M059J (cell line): ENCODE data around the gene SMIM15.

GRCh38 chr5:57031928-57032705 is 80.2 kb upstream of the MIER3 start:
- RAMPAGE, long total RNA, result no peak

- RAMPAGE, long total RNA, result no peak
These were observed 905 bp downstream of the GPBP1 start for GRCh38 chr5:57174777-57175150.

DNA sequence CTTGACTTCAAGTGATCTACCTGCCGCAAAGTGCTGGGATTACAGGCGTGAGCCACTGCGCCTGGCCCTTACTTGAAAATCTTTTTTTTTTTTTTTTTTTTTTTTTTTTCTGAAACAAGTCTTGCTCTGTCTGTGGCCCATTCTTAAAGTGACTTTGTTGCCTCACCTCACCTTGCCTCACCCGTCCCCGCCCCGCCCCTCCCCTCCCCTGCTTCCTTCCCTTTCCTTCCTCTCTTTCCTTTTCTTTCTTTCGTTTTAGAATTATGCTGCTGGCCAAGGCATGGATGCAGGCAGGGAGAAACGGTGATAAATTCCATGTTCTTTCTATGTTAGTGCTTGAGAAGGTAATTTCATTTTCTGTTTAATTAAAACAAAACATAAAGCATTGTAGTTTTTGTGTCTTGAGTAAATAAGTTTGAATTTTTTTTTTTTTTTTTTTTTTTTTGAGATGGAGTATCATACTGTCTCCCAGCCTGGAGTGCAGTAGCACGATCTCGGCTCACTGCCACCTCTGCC is 26.1 kb downstream of the GPBP1 start:
- RAMPAGE, long total RNA, result no peak

DNA sequence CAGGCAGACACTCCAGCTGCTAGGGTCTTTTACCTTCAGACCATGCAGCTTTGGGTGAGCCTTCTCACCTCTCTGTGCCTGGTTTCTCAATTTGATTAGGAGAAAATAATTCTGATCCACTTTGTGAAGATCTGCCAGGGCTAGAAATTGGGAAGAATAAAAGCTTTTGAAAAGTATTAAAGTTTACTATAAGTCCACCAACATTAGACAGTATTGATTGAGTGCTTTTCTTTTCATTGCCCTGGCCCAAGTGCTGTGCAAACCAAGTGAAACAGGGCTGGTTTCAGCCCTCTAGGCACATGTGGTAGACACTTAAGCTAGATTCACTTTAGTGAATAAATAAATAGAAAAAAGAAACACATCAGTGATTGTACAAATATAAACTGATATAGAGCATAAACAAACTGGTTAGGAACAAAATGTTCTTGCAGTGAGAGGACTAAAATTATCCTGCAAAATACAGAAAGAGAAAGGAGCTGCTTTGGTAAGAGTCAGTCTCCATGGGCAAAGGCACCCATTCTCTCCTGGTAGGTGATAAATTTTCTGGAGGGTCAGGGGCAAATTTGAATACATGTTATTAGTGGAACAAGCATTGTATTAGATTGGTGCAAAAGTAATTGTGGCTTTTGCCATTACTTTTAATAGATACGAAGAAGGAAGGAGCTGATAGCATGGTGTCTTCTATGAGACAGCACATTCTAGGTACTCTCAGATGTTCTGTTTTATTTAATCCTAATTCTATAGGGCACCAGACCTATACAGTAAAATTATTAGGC is 29.7 kb downstream of the ACTBL2 start:
- RAMPAGE, long total RNA, result no peak

DNA sequence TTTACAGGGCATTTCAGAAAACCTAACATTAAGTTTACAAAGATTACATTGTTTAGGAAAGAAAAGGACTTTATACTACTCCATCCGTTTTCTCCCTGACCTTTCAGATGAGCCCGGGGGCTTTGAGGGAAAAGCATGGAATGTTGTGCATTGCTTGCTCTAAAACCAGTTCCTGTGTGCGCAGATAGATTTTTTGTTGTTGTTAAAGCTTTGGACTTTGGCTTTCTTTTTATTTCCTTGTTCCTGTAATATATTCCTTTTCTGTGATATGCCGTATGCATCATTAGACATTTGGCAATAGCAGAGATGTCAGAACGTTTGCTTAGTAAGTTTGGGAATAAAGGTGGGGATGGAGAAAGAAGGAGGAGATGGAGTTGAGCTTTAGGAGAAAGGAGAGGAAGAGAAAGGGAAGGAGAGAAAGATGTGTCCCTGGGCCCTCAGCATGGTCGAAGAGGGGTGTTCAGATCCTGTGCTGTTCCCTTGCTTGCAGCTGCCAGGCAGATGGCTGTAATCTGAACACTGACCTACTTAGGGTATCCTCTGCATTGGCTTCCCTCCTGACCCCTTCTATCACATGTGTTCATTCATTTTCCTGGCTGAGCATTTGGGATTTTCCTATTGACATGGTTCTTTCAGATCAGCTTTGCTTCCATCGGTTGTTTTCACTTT is 26.3 kb downstream of the ACTBL2 start:
- RAMPAGE, long total RNA, result no peak

GRCh38 chr5:57650332-57650962 is 167.8 kb upstream of the ACTBL2 start:
- RAMPAGE, long total RNA, result no peak

DNA sequence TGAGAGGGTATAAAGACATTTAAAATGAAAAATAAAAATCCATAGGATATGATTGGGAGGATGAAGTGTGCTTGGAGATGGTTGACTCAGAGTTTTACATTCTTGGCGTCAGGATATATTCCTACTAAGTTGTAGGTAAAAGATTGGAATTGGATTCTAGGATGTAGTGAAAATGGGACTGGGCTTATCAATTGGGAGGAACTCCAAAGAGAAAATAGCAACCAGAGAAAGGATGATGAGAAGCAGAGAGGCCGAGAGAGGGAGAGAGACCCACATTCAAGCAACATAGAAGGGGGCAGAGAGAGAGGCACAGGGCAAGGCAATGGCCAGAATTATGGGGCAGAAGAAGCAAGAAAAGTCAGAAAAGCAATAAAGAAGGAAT is 217.8 kb upstream of the ACTBL2 start:
- RAMPAGE, long total RNA, result no peak

DNA sequence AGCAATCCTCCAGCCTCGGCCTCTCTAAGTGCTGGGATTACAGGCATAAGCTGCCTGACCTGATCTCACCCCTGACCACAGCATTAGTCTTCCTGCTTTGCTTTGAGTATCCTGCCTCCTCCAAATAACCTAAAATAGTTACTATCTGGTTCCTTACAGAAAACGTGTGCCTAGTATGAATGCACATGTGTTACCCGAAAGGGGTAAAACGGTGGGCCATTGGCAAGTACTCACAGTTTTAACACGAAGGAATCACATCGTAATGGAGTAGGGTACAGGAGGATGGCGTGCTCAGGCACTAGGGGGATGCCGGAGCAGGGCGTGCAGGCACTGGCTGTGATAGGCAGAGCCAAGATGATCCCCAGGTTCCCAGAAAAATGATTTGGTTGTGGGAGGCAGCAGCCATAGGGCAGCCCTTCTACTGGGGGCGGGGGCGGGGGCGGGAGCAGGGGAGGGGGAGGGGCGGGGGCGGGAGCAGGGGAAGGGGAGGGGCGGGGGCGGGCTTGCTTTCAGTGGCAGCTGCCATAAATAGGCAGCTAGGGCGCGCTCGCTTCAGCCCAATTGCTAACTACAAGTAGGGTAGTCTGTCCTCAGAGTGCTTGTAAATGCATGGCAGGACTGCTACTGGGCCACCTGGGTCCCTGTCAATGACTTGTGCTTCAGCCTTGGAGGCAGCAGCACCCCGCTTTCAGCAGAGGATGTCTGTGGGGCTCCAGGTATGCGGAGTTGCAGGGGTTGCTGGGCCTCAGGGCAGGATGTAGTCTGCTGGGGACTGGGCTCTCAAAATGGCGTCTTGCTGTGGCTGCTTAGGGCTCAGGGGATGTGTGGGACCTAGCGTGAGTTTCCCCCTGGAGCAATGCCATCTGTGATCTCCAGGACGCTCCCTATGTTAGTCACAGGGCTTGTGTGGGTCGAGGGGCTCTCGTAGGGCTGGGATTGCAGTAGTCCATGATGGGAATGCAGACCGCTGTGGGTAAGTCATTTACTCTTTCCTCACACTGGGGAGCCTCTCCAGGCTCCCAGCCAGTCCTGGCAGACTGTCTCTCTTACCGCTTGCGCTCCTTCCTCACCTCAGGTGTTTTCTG is 354.3 kb downstream of the RAB3C start:
- RAMPAGE, long total RNA, result no peak

- RAMPAGE, long total RNA, result no peak
These were observed 418.6 kb downstream of the RAB3C start for GRCh38 chr5:59001170-59002110.

DNA sequence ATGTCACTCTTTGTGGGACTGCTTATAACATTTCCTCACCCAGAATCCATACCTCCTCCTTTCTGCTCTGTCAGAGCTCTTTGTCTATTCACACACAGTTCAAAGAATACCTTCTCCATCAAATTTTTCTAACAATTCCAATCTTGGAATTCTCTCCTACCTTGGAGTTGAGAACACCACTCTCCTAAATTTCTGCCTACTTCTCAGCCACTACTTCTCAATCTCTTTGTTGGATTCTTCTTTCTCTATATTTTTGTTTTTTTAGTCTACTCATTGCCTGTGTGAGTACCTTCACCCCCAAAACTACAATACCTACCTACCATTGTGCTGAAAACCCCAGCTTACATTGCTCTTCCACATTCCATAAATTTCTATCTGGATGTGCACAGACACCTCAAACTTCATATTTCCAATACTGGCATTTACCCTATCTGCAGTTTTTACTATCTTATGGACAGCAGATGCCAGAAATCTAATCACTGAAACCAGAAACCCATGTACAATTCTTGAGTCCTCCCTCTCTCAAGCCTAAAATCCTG is 503.4 kb downstream of the RAB3C start:
- RAMPAGE, long total RNA, result no peak

- RAMPAGE, long total RNA, result no peak
These were observed 295.1 kb downstream of the PDE4D start for GRCh38 chr5:59598464-59598844.

DNA sequence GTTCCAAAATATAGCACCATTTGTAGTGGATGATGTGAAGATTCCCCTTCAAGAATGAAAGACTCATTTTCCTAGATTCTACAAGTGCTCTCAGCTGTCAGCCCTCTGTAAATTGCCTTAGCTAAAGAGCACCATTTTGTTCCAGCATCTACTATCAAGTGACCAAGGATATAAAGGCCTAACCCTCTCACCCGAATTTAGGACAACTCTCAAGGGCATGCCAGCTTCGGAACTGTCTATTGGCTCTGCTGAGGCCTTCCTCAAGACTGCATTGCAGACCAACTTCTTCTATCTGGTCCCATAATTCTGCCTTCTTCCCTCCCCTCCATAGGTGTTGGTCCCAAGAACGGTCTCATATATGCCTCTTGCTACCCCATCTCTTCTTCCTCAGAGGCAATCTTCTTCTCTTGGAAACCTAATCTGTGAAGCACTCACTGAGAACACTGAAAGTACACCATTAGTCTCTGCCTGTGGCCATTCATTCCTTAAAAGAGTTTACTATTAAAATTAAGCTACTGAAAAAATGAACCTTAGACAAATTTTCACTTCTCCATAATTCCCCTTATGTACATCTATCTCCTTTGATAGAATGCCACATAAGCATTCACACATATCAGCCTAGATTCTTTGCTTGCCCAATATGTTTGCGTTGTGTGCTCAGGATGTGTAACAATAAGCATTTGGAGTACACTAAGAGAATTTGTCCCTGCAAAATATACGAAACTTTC is 241.5 kb downstream of the PDE4D start:
- RAMPAGE, long total RNA, result no peak

DNA sequence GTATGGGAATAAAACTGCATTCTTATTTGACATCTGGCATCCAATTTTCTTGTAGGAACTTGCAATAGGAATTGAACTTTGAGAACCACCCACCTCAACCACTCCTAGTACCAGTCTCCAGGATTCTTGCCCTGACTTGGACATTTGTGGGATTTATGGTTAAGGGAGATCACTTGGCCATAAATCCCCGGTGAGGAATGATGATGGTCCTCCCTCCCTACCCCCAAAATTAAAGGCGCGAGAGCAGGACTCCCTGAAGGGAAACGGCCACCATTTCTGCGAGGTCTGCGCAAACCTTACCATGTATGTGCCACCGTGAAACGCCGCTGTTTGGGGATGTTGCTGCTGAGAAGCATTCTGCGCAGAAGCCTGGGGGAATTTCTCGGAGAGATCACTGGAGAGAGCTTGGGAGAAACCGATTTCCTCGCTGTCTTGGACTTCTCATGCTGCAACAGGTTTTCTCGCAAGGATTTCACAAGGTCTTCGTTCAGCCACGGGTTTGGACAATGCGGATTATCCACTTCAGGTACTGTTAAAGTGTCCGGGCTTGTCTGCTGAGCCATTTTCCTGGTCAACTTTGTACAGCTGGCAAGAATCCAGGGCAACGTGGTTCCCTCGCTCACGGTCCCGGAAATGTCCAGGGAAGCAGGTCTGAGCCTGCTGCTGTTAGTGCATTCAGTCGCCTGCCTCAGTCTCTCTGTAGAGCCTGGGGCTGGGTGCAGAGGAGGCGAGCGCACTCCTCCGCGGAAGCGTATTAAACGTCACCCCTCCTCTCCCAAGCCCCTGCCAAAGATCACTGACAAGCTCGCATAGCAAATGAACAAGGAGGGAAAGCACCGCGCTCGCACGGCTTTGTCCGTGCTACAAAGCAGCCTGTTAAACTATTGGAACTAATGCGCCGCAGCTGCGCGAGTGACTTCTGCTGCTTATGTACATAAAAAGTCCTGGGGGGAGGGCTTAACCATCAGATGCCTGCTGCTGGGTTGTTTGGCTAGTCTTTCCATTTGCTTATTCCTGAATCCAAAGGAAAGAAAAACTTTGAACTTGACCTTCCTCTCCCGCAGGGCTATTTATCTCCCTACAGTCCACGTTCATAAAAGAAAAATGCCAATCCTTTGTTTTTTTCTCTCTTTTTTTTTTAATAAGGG is 125.2 kb downstream of the PDE4D start:
- RAMPAGE, long total RNA, result no peak

GRCh38 chr5:60907616-60908540 is 37.0 kb downstream of the ERCC8 start:
- RAMPAGE, long total RNA, result no peak

GRCh38 chr5:61161841-61162738 is at the start of gene SMIM15:
SMIM15 (minus strand) TSS chr5:61162468.
- RAMPAGE, long total RNA, result start-site peak on the minus strand at chr5:61162417-61162450, 84 and 43 reads in 2 replicates

GRCh38 chr5:61329742-61330200 is 2.3 kb upstream of the ZSWIM6 start:
- RAMPAGE, long total RNA, result no peak

- RAMPAGE, long total RNA, result no peak
These were observed 76.6 kb downstream of the ZSWIM6 start for GRCh38 chr5:61408487-61409250.

DNA sequence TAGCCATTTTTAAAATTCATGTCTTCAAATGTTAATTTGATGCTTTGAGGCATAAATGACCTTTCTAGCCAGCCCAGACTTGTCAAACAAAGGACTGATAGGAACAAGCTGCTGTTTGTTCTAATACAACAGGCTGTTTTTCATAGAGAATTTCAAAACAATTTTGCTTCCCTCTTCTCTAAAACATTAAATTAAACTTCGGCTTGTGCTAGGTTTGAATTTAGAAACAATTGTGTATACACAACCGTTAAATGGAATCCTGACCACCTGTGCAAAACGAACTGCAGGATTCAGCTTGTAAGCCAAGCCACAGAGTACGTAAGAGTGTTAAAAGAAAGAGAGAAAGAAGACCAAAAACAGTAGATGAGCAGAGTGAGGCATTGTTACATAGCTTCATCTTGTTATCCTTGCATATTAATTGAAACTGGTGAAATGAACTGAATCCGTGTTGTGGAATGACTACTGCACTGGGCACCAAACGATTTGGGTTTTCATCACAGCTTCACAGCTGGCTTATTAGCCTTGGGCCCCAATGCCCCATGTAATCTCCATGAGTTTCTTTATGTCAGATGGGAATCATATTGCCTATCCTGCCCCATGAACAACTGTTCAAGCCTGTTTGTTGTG is 100.1 kb downstream of the ZSWIM6 start:
- RAMPAGE, long total RNA, result no peak

DNA sequence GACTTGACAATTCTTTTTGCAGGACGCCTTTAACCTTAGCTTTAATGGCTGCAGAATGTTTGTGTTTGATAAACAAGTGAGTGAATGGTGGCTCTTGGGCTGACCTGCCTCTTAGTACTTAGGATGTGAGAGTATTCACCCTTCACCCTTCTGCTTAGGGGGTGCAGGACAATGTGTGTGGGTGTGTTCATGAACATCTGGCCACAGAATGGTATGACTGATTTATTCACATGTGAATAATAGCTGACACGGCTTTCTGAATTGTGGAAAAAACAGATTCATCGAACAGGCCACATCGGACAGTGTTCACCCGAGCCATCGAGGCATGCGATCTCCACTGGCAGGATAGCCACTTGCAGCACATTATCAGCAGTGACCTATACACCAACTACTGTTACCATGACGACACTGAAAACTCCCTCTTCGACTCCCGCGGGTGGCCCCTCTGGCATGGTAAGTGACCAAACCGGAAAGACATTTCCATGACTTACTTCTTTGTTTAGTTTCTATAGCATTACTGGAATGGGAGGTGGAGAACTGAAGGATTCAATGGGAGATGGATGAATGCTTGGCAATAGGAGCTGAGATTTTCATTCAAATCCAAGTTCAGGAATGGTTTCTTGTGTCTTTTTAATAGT is 193.6 kb downstream of the ZSWIM6 start:
- RAMPAGE, long total RNA, result no peak

DNA sequence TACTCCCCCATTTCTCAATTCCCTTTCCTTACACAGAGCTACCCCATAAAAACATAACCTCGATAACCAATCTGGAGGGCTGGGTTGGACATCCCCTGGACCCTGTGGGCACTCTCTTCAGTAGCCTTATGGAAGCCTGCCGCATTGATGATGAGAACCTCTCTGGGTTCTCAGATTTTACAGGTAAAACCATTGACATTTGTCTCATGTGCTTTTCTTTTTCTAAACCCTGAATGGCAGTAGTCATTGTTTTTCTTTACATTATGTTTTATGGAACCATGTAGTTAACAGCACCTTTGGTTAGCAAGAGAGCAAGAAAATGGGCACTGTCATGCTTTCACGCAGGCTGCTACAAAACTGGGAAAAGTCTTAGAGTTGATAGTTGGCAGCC is 198.0 kb downstream of the ZSWIM6 start:
- RAMPAGE, long total RNA, result no peak